Placental pericyte (primary cell): ENCODE measurements around a stretch of chr21.

- CAGE, long polyA plus RNA = no peak
These were observed 60.4 kb downstream of the KCNJ6 start for GRCh38 chr21:37855802-37856215.

GRCh38 chr21:38219252-38219455 lies 37.6 kb upstream of the KCNJ15 start:
- CAGE, long polyA plus RNA = no peak

- CAGE, long polyA plus RNA = no peak
These were observed 17.3 kb downstream of the KCNJ15 start for GRCh38 chr21:38273999-38274549.

- CAGE, long polyA plus RNA = no peak
These were observed 38.6 kb upstream of the ETS2 start for GRCh38 chr21:38766817-38767879.

GRCh38 chr21:38787227-38788318 lies 18.2 kb upstream of the ETS2 start:
- CAGE, long polyA plus RNA = no peak

DNA sequence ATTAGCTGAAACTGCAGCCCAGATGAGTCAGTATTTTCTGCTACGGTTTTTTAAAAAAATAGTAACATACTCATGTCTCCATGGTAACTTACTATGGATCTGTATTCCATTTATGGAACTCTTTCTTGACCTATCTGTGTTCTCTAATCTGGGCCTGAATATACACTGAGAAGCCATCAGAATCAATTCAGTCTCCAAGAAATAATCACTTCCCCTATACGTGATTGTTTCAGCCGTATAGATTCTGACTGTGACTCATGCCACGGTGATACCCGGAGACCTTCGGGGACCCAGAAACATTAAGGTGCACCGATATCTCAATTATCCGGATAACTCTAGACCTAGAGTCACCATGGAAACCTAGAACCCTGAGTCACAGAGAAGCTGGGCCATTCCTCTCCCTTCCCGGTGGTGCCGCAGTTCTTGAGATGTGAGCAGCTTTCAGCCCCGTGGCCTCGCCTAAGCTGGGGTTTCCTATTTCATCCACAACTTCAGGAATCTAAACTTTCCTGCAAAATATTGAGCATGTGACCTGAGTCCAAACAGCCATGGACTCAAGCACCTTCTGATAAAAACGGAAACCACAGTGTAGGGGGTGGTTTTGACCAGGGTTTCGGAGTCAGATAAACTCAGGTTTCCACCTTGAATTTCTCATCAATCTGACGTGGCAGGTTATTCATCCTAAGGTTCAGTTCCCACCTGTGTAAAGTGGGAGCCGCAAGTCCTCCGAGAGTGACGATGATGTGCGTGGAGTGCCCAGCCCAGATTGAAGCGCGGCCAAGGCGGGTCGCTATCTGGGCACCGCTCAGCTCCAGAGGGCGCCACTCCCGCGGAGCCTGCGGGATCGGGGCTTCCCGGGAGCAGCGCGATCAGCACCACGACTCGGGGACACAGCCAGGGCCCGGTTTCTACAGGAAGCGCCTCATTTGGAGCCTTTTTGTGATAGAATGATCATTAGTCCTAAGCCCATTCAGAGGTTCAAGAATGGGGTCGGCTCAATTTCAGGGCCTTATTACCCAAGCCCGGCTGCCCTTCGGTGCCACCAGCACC lies 1.0 kb upstream of the ETS2 start:
- CAGE, long polyA plus RNA = no peak

- CAGE, long polyA plus RNA = no peak
These were observed 2.8 kb downstream of the ETS2 start for GRCh38 chr21:38808366-38809092.

DNA sequence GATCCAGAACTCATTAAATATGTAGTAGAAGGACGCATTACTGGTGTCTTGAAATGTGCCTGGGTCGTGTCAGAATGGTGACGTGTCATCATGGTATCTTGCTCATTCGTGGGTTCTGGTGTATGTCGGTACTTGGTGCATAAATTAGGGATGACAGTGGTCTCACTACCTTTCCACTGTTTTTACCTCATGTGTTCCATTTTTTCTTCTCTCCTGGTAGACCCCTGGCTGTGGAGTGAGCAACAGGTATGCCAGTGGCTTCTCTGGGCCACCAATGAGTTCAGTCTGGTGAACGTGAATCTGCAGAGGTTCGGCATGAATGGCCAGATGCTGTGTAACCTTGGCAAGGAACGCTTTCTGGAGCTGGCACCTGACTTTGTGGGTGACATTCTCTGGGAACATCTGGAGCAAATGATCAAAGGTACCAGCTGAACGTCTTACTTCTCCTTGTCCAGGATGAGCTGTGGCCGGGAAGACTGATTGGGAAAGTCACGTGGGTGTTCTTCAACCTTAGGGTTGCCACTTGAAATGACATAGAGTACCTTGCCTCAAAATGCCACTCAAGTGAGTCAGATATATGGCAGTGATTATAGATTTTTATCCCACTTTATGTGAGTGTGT lies 8.9 kb downstream of the ETS2 start:
- CAGE, long polyA plus RNA = no peak

- CAGE, long polyA plus RNA = no peak
These were observed 14.8 kb downstream of the ETS2 start for GRCh38 chr21:38820287-38821201.

DNA sequence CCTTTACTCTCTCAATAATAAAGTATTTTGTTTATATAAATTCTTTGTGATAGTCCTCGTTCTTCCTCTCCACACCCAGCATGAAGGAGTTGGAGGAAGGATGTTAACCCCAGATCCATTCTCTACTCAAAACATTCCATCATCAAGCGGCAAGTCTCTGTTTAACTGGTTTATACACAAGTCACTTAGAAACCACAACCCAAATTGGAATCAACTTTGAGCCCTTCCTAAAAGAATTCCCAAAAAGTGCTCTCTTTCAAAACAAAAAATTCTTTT lies 19.1 kb downstream of the ETS2 start:
- CAGE, long polyA plus RNA = no peak

- CAGE, long polyA plus RNA = no peak
These were observed 41.7 kb downstream of the ETS2 start for GRCh38 chr21:38847136-38848028.

DNA sequence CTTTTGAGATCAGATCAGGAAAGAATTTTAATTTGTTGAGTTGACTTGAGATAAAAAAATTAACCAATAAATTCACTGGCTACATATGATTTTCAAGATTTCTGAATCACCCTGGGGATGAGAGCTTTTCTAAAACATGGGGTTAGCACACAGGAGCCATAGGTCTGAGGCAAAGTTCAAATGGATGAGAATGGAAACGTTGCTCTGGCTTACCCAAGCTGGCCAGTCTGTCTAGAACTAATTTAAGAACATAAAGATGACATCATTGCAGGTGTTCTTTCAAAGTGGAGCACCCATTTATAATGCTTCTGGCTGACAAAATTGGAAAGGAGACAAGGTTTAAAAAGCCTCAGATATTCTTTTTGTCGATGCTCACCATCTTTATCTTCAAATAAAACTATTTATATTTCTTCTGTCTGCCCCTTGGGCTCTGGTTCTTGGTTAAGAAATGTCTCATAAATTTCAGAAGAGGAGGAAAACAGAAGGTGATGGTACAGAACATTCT lies 91.7 kb downstream of the ETS2 start:
- CAGE, long polyA plus RNA = no peak

DNA sequence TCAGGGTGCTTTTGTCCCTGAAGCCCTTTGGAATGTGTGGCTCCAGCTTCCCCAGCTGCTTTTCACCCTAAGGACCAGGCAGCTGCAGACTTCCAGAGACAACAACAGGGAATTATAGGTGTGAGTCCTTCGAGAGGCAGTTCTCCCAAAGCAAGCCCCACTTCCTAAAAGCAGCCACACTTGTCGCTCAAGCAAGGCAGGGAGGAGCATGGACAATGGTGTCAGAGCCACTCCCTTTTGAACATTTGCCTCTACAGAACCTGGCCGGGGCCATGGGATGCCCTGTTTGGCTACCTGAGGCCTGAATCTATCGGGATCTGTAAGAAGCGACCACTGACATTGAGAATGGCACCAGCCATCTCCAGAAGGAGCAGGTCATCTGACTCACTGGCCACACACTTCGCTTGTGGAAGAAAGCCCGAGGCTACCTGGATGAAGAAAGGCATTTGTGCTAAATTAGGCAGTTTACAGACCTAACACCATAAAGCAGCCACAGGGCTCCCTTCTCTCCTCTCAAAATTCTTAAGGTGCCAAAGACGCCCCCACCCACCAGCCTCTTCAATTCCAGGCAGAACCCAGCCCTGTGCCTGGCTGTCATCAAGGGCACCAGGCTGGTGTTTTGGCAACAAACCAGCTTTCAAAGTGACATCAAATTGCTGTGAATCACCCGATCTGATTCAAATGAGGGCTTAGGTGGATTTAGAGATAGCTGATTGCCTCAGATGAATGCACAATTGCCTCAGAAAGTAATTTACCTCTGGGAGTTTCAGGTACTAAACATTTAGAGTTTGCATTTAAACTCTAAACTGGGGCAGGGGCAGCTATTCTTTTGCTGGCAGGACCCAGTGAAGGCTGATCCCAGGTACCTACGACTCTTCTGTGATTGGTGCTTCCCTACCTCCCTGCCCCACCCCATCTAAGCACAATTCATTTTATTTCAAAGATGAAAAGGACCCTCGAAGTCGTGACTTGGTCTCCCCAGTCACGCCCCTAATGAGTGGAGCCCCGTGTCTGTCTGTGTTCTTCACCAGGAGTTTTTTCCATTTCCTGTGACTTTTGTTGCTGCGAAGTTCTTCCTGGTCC lies 104.9 kb downstream of the ETS2 start:
- CAGE, long polyA plus RNA = no peak

- CAGE, long polyA plus RNA = no peak
These were observed 160.2 kb downstream of the ETS2 start for GRCh38 chr21:38965687-38966661.

- CAGE, long polyA plus RNA = no peak
These were observed 172.5 kb downstream of the PSMG1 start for GRCh38 chr21:39010501-39011444.

GRCh38 chr21:39022745-39024070 lies 160.0 kb downstream of the PSMG1 start:
- CAGE, long polyA plus RNA = no peak

- CAGE, long polyA plus RNA = no peak
These were observed 152.8 kb downstream of the PSMG1 start for GRCh38 chr21:39030312-39030910.

- CAGE, long polyA plus RNA = no peak
These were observed 88.3 kb downstream of the PSMG1 start for GRCh38 chr21:39094901-39095499.

DNA sequence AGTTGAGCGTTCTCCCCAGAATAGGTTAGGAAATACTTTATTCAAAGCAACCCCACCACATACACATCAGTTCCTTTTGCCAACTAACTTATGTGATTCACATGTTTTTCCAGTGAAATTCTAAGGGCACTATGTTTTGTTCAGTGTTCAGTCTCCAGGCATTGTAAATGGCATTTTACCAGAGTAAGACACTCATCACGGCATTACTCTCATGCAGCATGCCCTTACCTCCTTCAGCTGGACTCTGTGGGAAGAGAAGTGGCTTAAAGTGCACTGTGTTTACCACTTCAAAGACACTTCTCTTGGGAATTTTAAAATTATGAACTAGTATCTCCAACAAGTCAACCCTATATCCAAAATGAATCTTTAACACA lies 5.5 kb upstream of the PSMG1 start:
- CAGE, long polyA plus RNA = no peak

- CAGE, long polyA plus RNA = no peak
These were observed 786 bp downstream of the GET1 start for GRCh38 chr21:39380645-39381578.